ENCODE measurements around a stretch of chr1.

DNA sequence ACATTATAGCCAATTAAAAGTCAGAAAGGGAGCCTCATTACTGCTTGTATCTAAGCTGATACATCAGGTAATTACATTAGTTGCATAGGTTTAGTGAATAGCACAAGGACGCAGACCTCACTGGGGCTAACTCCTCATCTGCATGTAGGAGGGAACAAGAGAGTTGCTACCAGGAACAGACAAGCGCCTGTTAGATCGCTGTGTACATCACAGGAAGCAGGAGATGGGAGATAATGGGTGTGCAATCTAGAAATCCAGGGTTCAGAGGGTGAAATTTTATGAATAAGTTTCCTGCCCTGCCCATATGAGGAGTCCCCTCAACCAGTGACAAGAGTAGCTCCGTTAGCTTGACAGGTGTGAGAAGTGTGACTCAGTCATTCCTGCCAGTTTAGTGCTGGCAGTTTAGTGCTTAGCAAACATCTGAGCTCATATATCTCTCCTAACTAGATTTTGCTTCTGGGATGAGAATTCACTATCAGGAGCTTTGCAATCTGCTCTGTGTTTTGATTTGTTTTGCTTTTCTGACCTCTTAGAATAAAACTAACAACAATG is 96.8 kb upstream of the TNR start:
- PRO-cap, result no peak

GRCh38 chr1:177181581-177182263 is 11.0 kb downstream of the BRINP2 start:
- PRO-cap, result no peak

DNA sequence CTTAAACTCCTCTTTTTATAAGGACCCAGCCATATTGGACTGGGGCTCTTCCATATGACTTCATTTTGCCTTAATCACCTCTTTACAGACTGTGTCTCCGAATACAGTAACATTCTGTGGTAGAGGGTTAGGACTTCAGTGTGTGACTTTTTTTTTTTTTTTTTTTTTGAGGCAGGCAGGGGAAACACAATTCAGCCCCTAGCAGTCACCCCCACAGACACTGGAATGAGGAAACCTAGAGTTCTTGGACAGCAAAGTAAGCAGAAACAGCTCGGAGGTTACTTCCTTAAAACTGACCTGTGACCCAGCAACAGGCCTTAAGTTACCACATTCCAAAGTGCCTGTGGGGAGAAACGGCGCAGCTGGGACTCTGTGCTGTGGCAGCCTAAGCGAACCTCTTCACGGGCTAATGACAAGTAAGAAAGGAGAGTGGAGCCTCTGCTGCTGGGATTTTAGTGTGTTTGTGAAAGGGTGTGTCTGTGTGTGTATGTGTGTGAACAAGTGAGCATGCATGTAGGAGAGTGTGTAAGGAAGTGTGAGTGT is 180.5 kb downstream of the BRINP2 start:
- PRO-cap, result no peak

- PRO-cap, result no peak
These were observed 128.6 kb downstream of the SEC16B start for GRCh38 chr1:177841324-177841659.

DNA sequence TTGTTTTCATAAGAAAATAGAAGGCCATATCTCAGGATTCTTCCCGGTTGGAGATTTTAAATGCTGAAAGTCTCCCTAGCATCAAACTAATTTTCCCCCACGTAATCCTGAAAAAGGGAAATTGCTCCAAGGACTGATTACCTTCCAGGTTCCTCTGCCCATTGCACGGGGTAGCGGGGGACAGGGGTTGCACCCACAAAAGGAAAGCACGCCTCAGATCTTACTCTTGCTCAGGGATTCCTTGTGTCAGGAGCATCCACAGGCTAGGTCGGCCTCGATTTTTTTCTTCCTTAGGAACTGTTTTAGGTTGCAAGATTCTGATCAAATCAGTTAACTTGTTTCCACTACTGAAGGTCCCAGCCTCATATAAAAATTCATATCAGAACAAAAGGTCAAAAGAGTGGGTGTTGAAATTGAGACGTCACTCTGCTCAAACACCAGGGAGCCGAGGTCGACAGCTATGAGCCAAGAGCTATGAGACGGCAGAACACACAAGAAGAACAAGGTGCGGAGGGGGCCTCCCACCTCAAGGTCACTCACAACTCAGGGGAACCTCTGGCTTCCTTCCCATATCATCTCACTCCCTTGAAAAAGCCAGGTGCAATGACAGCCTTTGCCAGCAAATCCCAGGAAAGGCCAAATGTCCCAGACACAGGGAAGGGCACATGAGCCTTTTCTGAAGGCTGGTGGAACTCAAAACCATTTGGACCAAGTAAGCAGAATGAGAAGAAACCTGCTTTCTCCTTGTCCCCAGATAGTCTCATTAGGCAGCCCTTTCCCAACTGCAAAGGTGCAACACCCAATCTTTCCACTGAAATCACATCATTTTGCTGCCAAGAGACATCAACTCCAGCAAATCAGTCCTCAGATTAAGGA is 799 bp downstream of the SEC16B start:
- PRO-cap, result no peak

- PRO-cap, result no peak
These were observed 60.9 kb upstream of the RASAL2 start for GRCh38 chr1:178032963-178033467.

DNA sequence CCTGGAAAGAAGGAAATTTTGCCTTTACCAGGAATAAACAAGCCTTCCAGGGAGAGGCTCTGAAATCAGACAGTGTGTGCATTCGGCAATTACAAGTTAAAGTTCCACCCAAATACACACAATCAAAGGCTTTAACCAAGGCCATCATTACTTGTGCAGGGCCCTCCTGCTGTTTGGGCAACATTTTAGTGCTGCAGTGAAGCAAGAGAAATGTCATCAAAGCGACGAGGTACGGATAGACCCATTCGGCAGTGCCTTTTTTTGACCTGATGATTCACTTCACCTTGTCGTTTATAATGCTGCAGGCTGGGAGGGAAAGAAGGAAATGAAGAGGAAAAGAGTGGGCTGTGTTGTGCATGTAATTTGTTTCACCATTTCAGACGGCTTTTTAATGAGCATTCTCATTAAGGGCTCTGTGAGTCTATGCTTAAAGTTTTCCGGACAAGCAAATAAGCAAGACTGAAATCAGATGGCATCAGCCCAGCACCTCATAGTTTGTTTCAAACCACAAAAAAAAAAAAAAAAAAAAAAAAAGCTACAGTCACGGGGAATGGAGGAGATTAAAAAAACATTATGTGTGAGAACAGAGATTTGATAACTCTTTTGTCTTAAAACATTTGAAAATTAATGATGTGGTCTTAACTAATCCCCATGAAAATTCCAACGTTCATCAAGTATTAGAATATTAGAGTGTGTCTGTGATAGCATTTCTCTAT is 40.8 kb upstream of the RASAL2 start:
- PRO-cap, result no peak

- PRO-cap, result no peak
These were observed 85.2 kb downstream of the RASAL2 start for GRCh38 chr1:178178811-178179795.

- PRO-cap, result no peak
These were observed 172.8 kb downstream of the RASAL2 start for GRCh38 chr1:178266631-178267111.

- PRO-cap, result no peak
These were observed 152.2 kb downstream of the CLEC20A start for GRCh38 chr1:178344269-178345167.

DNA sequence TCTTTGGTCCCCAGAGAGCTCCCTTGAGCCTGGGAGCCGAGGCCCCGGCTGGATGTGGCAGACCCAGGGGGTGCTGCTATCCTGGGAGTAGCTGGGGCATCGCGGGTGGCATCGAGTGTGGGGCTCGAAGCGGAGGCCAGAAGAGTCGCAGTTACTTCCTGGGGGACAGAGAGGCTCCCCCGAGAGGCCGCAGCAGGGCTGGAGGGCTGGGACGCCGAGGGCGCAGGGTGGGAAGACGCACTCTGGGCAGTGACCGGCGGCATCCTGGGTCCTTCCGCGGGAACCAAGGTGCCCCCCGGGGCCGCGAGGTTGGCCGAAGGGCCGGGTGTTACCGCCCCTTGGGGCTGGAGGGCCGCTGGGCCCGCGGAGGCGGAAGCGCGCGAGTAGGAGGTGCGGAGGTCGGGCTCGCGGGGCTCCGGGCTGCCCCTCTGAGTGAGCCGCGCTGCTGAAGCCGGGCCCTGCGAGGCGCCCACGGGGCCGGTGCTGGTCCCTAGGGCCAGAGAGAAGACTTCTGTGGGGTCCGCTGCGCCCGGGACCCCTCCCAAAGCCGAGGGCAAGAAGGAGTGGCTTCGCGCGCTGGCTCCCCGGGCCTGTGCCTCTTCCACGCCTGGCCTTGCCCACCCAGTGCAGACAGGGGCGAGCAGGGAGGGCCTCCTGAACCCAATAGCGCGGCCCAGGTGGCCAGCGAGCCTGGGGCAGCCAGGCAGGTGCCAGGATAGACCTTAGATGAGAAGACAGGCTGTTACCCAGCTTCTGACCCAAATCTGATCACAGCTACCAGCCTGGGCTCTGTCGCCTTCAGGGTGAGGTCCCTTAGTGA is 10.0 kb downstream of the CLEC20A start:
- PRO-cap, result no peak

GRCh38 chr1:178537677-178537876 is 24.7 kb downstream of the TEX35 start:
- PRO-cap, result no peak

DNA sequence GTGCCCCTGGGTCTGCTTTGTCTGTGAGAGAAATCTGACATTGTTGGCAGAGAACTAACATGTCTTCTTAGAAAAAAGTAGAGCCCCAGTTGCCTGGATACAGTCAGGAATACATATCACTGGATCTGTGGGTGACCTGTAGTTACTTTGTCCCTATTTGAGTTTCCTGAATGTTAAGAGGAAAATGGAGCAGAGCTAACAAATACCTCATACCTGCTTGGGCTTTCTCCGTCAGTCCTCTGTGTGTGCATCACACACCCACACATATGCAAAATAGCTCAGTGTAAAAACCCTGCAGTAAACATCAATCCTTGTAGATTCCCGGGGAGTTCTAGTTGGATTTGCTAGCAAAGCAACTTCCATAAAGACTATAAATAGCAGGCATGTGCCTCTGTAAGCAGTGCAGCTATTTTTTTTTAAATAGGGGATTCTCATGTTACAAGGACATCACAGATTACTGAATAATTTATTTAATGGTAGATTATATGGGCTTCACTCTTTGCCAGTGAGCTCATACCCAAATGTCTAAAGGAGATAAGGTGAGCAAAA is 63.0 kb downstream of the TEX35 start:
- PRO-cap, result no peak

GRCh38 chr1:178576708-178577302 is 63.9 kb downstream of the TEX35 start:
- PRO-cap, result no peak

GRCh38 chr1:178614187-178614829 is 101.4 kb downstream of the TEX35 start:
- PRO-cap, result no peak

GRCh38 chr1:178724416-178724697 is 687 bp upstream of the RALGPS2 start:
- PRO-cap, result no peak

DNA sequence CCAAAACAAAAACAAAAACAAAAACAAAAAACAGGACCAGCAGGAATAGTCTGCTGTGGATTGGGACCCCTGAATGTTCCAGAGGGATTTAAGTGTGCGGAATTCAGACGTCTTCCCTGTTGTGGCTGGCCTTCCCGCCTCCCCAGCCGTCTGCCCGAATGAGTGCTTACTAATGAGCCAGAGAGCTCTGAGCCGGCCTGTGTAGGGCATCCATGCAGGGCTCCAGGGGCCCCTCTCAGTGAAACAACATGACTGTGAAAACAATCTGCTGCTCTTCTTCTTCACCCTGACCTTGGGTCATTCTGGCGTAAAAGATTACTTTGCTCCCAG is 23.3 kb upstream of the FAM20B start:
- PRO-cap, result no peak

DNA sequence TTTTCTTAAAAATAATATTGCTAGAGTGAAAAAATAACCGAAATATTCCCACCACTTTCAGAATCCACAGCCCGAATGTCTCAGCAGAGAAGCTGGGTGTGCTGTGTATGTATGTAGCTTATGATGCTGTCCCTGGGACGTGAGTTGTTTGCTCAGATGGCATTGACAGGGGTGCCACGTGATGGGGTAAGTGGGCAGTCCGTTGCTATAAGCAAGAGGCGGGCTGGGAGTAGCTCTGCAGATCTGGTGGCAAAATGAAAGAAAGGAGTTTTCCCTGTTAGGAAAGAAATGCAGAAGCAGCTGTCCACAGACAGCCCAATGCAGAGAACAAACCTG is 3.8 kb upstream of the FAM20B start:
- PRO-cap, result no peak

- PRO-cap, result no peak
These were observed 258 bp downstream of the TOR3A start for GRCh38 chr1:179082272-179082384.

GRCh38 chr1:179133363-179134086 is 51.7 kb downstream of the TOR3A start:
- PRO-cap, result no peak

All from pulmonary artery (tissue), 1 donor.